ENCODE measurements around a stretch of chr3.

DNA sequence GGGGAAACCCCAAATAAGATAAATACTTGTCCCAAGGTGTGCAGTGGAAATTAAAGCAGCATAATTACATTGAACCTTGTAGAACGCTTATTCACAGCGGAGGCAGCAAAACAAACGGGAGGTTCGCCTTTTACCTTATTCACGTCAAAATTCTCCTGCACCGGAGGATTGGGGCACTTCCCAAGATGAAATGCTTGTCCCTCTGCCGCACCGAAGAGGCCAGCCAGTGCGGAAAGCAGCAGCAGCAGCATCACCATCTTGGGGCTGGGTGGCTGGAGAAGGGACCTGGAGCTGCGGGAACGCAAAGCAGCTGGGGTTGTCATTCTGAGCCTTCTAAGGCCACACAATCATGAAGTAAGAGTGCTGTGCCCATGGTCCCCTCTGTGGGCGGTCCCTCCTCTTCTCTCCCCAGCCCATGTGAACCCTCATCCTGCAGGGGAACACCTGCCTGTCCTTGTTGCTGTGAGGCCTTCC is 4.5 kb downstream of the APOD start:
- PRO-cap, result no peak

- PRO-cap, result no peak
Measured at GRCh38 chr3:195687204-195687964, 33.4 kb upstream of the MUC20 start.

GRCh38 chr3:195727205-195727781 is 6.5 kb downstream of the MUC20 start:
- PRO-cap, result no peak

- PRO-cap, result no peak
Measured at GRCh38 chr3:195747736-195748256, 27.0 kb downstream of the MUC20 start.

- PRO-cap, result no peak
Measured at GRCh38 chr3:195802724-195803216, 9.0 kb downstream of the MUC4 start.

DNA sequence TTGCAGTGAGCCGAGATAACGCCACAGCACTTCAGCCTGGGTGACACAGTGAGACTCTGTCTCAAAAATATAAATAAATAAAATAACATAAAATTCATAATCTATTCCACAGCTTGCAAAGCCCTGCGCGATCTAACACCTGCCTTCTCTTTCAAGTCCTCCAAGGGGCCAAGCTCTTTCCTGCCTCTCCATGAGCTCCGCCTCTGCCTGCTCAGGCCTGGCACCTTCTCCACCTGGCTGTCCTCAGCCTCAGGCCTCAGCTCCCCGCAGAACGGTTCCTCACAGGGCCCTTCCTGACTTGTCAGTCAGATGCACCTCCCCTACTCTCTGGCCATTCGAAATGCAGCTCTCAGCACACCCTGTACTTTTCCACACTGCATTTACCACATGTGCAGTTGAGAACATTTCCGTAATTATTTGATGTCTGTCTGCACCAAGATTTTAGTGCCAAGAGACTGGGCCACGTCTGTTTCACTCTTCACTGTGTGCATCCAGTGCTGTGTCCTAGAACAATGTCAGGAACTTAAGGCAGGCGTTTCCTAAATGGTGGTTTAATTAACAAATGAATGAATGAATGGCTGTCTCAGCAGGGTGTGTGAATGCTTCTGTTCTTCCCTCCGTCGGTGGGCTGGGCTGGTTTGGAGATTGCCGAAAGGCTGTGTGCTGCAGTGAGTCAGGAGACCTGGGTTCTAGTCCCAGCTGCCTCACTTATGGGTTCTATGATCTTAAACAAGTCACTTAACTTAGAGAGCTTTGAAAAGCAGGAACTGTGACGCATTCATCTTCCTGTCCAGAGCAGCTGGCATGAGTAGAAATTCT is 5.5 kb downstream of the MUC4 start:
- PRO-cap, result no peak

GRCh38 chr3:195877646-195878651 is 30.4 kb downstream of the TNK2 start:
- PRO-cap, result no peak

- PRO-cap, result no peak
Measured at GRCh38 chr3:195891401-195892016, 16.8 kb downstream of the TNK2 start.

DNA sequence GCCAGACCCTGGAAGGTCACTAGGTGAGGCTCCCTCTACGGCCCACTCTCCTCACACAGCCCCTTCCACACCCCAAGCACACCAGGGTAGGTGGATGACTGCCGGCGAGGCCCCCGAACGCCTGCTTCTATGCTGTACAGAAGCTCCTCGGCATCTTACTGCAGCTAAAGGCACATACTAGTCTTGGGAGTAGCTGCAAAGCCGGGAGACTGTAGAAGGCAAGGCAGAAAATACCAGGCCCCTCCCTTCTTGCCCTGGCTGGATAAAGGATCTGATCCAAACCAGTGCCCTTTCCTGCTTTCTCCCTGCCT is 12.0 kb downstream of the TNK2 start:
- PRO-cap, result unidirectional peak, minus-strand start at position 191 of the sequence

- PRO-cap, result no peak
Measured at GRCh38 chr3:195989502-195989990, 81.2 kb upstream of the TNK2 start.

DNA sequence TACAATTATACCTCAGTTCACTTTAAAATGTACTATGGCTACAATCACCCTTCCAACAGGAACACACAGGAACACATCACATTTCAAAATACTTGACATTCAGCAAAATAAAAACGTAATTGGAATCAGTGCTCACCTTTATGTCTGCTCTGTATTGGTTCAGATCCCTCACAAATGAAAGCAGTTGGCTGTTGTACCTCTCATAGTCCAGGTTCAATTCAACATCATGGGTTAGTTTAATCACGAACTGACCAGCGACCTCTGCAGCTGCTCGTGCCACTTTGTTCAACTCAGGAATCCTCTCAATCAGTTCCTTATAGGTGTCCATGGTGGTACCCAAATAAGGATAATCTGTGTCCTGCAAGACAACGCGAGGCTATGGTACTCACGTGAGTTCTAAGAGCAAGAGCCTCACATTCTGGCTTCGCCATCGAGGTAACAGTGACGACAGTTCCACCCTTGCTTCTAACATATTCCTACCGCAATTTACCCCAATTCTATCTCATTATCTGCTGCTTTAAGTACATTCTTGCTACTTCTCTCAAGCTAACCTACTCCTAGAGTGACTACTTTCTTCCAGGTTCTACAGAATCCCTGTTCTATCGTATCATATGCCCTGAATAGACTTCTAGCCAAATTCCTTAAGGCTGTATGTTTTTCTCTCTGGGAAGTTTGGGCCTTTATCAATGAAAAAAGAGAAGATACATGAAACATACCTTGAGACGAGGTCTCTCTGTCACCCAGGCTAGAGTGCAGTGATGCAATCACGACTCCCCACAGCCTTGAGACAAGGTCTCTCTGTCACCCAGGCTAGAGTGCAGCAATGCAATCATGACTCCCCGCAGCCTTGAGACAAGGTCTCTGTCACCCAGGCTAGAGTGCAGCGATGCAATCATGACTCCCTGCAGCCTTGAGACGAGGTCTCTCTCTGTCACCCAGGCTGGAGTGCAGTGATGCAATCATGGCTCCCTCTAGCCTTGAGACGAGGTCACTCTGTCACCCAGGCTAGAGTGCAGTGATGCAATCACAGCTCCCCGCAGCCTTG is 26.6 kb downstream of the TFRC start:
- PRO-cap, result no peak

DNA sequence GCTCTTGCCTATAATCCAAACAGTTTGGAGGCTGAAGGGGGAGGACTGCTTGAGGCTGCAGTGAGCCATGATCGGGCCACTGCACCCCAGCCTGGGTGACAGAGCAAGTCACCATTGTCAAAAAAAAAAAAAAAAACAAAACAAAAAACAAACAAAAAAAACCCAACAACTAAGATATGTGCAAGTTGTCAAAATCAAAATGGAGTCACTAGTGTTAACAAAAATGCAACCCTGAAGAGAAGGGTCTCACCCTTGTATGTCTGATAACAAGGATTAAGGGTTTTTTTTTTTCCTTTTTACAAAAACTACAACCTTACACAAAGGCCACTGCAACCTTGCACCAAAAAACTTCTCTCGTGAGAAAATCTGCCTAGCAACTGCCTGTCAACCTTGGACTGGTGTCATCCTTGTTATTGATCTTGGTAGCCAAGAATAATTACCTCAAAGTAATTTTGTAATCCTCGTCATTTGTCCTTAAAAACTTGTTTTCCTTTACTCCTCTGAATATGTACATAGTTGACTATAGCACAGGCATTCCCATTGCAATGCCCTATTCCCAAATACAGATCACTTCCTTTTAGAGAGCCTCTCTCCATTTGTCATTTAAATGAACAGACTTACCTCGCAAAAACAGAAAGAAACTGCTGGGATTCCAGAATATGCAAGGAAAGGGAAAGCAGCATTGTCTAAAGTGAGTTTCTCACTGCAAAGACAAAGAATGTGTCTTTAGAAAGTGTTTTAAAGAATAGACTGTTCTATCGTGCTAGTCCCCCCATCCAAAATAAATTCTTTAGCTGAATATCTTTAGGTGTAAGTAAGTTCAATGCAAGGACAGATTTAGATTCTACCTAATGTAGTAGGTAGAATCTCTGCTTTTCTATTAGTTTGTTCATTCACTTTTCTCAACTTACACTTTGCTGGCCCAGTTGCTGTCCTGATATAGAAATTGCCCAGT is 23.9 kb downstream of the TFRC start:
- PRO-cap, result no peak

GRCh38 chr3:196075451-196076192 is 6.3 kb downstream of the TFRC start:
- PRO-cap, result no peak

GRCh38 chr3:196080401-196080901 is 1.4 kb downstream of the TFRC start:
- PRO-cap, result no peak

GRCh38 chr3:196115624-196116215 is 33.8 kb upstream of the TFRC start:
- PRO-cap, result no peak

- PRO-cap, result no peak
Measured at GRCh38 chr3:196144798-196145235, 62.9 kb upstream of the TFRC start.

DNA sequence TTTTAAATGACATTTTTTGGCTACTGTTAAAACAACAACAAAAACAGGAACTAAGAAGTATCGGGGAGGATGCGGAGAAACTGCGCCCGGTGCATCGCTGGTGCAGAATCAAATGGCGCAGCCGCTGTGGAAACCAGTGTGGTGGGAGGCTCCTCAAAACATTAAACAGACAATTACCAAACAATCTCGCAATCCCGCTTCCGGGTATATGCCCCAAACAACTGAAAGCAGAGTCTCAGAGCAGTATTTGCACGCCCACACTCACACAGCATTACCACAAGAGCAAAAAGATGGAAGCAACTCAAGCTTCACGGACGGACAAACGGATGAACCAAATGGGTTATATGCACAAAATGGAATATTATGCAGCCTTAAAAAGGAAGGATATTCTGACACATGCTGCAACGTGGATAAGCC is 40.3 kb downstream of the ZDHHC19 start:
- PRO-cap, result no peak

DNA sequence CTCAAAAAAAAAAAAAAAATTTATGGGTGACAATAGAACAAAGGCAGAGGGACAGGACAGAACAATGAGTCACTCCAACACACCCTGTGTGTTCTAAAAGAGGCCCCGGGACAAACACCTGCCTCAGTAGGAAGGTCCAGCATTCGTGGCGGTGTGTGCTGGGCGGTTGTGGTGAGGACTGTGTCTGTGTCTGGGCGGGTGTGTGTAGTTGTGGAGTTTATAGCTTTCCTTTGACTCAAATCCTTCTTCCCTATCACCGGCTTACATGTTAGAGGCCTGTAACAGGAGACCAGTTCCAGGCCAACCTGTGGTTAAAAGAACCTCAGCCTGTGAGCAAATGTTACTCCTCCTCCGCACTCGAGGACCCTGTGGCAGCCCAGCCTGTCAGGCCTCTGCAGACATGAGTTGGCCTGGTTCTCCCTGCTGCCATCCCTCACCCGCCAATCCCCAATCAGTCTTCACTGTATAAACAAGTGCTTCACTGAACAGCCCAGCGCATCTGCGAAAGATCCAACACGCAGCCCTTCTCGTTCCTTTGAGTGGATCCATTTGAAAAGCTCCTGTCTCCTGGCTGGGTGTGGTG is 27.7 kb downstream of the ZDHHC19 start:
- PRO-cap, result no peak

DNA sequence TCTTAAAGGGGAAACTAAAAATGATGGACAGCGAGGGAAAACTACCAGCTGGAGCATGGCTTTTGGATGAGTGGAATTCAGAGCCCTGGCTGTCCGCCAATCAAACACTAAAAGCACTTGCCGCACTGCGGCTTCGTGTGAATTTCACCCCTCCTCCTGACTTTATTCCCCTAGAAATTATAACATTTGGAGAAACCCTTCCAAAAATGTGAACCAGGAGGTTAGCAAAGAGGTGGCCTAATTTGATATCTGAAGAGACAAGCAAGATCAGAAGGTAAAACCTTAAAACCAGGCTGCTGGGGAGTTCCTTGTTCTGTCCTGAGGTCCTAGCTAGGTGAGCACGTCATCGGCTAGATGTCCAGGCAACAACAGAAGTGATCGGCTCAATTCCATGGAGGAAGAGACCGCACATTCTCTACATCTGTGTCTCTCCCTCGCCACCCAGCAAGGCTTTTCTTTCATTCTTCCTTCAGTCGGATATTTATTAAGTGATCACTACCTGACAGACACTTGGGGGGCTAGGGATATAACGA is 1.7 kb downstream of the TM4SF19 start:
- PRO-cap, result no peak

DNA sequence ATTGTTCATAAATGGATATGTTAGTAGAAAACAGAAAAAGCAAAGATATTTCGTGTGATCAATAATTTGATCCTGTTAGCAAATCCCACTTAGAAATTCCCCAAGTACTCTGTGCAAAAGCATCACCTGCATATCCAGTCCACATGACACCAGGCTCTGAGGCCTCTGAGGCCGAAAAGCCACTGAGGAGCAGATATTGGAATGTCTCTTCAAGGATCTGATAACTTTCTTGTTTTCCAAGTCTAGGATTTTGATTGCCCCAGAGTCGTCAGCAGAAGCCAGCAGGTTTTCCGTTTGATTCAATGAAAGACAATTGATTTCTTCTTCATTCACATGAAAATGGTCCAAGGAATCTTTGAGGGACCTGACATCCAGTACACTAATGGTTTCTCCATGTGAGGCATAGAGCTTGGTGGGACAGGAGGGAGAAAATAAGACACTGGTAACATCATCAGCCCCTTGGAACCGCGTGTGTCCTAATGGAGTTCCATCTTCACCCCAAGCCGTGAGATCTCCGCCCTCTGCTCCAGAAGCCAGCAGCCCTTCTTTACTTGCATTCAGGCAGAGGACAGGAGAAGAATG is 7.4 kb downstream of the WDR53 start:
- PRO-cap, result no peak